Gallbladder (tissue), 1 donor: ENCODE measurements around a stretch of chr3.

DNA sequence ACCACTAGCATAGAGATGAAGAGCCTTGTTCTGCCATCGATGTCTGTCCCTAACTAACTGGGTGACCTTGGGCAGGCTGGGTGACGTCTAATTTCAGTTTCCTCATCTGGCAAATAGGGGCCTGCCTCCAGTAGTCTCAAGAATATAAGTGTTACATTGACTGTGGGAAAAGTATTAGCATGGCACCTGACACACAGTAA lies 5.0 kb downstream of the MITF start:
- PRO-cap, result no peak

- PRO-cap, result no peak
Observed at GRCh38 chr3:70803904-70804134, 491.4 kb upstream of the MDFIC2 start.

DNA sequence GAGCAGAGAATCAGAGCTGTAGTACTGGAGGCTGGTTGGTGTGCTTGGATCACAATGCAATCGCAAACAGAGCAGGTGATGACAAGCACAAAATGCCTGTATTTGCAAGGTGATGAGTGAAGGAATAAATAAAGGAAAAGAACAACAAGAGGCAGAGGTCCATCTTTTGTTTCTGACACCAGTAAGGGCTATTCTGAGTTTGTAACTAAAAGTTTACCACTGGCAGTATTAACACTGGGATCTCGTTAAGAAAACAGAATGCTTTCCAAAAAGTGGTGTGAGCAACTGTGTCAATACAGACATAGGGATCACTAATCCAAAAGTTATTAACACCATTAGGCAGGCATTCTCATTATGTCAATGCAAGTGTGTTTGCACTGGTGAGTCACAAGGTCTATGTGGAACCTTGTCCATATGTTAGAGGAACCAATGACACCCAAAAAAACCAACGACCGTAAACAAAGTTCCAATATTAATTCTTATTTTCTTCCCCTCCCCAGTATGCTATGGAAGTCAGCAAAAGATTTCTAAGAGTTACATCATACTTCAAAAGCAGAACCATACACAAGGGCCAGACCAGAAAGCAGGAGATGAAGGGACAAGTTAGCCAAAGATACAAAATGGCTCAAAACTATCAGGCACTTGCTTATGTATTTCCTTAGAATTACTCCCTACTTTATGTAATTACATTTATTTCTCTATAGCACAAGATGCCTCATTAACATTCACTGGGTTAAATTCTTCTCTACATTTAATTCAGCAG lies 556.5 kb downstream of the FOXP1 start:
- PRO-cap, result no peak

DNA sequence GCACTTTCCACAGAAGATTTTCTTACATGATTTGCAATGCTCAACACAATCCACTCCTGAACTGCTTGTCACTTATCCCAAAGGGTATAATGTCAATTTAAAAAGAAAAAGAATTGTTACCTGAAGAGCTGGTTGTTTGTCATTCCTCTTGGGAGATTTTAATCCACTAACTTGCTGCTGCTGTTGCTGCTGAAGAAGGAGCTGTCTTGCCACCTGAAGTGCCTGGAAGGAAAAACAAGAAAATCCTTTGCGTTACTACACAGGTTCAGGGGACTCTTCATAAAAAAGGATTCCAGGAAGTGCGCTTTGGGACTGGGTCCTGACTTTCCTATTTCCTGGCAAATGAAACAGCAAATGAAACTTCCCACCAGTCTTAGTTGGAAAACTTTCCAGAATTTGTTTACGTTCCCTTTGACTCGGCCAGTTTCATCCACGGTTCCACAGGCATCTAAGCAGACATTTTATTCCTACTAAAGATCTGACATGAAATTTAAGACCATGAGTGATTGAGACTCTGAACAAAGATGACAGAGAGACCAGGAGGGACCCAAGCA lies 471.0 kb downstream of the FOXP1 start:
- PRO-cap, result no peak

DNA sequence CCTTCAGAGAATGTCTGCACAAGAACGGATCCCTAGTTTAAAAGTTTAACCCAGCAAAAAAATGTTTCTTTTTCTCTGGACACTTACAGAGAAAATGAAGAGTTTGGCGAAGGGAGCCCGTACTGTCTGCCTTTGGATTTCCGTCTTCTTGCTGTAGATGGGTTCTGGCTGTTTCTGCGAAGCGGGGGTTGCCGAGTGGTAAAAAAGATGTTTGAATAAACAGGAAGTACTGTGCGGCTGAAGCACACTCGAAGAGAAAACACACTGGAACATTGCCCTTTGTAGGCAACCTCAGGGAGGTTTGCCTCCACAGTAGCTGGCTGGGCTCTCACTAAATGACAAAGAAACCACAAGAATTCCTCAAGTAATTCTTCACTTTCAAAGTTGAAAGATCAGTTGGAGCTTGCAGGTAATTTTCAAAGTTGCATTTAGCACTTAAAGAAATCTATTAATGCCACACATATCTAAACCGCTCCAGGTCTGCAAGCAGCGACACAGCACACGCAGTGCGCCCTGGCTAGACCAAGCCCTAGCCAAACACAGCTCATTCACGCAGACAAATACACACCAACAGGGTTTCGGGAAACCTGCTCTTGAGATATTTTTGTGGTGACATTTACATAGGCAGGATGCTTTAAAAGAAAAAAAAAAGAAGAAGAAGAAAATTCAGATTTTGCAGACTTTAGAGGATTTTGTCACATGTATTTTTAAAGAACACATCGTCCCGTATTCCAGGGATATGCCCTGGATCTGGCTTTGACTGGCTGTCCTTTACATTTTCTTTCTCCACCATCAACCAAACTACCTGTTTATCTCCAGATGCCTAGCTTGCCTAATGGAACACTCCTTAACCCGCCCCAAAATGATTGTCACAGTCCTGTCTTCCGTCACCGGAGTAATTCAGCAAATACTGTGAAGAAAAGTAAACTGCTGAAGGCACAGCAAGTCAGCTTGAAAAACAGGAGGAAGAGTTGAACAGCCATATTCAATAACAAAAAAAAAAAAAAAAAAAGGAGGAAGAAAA lies 452.8 kb downstream of the FOXP1 start:
- PRO-cap, result bidirectional peak, plus-strand start at position 282 of the sequence, minus-strand start at position 176 of the sequence; bidirectional peak, plus-strand start at position 547 of the sequence, minus-strand start at position 531 of the sequence

GRCh38 chr3:71142889-71143280 lies 440.6 kb downstream of the FOXP1 start:
- PRO-cap, result no peak

DNA sequence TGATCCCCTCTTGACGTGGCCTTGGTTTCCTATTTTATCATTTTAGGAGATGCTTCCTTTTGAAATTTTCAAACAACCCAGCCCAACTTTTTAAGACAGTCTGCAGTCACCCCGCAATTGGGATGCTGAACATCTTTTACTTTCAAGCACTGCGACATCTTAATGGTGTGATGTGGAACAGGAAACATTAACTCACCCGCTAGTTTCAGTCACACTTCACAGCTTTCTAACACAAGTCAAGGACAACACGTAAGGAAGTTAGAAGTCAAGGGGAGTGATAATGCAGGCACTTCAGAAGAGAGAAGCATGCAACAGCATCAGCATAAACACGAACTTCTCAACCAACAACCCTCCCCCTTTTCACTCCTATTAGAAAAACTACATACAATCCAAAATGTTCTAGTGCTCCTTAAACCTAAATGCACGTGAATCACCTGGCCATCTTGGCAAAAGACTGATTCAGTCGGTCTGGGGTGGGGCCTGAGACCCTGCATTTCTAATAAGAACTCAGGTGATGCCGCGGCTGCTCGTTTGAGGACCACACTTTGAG lies 161.5 kb downstream of the FOXP1 start:
- PRO-cap, result no peak

DNA sequence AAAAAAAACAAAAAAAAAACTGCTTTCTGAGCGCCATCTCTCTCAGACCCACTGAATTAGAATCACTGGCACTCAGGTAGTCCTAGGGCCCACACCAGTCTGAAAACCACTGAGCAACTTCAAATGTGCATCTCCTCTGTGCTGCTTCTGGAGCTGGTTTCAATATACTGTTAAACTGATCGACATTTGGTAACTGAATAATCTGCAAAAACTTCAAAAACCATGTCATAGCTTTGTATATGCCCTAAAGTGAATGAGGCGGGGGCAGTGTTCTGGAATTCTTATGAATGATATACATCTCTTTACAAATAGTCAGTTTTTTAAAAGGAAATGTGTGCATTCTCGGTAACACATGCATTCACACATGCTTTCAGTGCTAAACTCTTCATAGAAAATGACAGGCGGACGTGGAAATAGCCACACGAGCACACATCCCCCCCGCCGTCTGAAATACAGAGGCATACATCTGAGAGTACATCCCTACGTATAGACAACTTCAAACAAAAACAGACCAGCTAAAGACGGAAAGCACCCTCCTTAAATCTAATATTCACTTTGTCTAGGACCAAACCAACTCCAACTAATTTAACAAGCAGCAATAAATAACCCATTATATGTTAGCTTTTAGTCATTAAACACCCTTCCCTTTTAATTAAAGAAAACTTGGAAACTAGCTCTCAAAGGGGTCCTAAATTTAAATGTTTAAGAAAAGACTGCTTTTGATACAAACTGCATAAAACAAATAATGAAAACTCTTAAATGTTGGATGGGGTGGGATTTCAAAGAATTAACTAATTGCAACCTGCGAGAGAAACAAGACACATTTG lies 128.5 kb downstream of the FOXP1 start:
- PRO-cap, result no peak

GRCh38 chr3:71497818-71498731 lies 85.5 kb downstream of the FOXP1 start:
- PRO-cap, result no peak

GRCh38 chr3:71723583-71724074 lies 1.6 kb downstream of the EIF4E3 start:
- PRO-cap, result no peak

GRCh38 chr3:71726155-71726764 lies 1.1 kb upstream of the EIF4E3 start:
- PRO-cap, result unidirectional peak, minus-strand start at chr3:71726313

DNA sequence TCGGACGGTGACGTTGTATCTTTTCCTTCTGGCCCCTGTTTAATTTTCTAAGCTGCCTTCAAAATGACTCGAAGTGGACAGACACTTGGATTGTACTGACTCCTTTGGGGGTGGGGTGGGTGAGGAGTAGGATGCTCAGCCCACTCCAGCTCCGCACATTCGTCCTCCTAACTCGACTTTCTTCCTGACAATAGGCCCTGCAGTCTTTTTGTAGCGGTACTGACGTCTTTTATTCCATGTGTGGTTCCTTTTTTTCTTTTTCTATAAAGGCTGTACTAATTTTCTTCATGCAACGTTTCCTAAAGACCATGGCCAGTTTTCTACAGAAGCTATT lies 1.5 kb downstream of the GPR27 start:
- PRO-cap, result no peak

DNA sequence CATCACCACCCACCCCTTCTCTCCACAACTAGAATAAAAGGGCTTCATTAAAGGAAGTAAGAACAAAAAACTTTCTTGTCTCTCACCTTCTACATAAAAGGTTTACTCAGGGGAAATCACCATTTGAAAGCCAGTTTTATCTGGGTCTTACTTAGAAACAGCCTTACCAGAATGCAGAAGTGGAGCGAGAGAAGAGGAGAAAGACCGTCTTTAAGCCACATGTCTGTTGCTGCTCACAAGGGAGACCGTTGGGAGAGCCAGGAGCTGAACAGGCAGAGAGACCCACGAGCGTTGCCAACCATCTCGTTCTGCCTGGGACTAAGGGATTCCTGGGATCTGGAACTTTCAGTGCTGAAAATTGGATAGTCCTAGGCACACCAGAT lies 350.1 kb upstream of the PROK2 start:
- PRO-cap, result no peak

GRCh38 chr3:72138996-72139238 lies 354.0 kb upstream of the PROK2 start:
- PRO-cap, result no peak

- PRO-cap, result no peak
Observed at GRCh38 chr3:72153580-72154017, 368.7 kb upstream of the PROK2 start.

GRCh38 chr3:72171546-72171964 lies 386.6 kb upstream of the PROK2 start:
- PRO-cap, result no peak

- PRO-cap, result no peak
Observed at GRCh38 chr3:72176375-72176959, 391.5 kb upstream of the PROK2 start.

- PRO-cap, result no peak
Observed at GRCh38 chr3:72269910-72270479, 485.0 kb upstream of the PROK2 start.

DNA sequence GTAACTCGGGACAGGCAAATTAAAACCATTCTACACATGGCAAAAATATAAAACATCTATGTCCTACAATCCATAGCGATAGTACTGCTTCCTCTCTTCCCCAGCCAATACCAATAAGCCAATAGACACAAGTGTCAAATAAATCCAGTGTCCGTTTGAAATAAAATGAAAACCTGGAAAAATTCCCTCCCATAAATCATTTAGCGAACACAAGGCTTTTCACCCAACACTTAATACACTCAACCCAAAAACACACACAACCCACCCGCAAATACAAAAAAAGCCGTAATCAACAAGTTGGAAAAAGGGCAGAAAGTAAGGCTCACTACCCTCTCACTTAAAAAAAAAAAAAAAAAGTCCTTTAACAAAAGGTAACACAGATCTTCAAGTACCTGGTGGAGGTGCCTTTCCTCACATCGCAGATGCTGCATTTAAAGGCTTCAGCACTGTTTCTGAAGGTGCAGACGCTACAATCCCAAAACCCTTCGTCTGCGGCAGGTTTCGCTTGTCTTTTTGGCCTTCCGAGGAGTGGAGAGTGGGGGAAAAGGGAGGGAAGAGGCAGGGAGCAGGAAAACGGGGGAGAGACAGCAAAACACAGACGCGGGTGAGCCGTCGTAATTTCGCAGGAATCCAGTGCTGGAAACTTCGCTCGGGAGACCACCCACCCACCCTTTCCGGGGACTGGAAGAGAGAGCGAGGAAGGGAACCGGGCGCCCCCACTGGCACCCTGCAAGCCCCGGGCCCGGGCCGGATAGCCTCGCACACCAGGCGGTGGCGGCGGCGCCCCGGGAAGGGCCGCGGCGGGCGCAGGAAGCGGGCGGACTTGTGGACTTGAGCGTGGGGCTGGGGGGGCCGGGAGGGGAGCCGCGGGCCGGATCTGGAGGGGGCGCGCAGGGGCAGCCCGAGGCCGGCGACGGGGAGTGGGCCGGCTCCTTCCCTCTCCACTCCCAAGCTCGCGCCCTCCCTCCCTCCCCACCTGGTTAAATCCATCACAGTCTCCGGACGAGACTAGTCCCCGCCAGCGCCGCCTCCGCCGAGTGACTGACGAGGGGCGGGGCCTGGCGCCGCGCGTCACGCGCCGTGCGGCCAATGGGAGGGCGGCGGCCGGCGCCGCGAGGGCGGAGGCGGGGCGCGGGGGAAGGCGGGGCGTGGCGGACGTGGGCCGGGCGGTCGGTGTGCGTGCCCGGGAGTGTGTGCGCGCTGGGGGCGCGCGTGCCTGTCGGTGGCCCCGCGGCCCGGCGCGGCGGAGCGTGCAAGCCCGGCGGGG lies 401.7 kb downstream of the SHQ1 start:
- PRO-cap, result bidirectional peak, plus-strand start at position 904 of the sequence, minus-strand start at position 735 of the sequence; bidirectional peak, plus-strand start at position 1,189 of the sequence, minus-strand start at position 1,010 of the sequence

GRCh38 chr3:72721730-72722017 lies 126.6 kb downstream of the SHQ1 start:
- PRO-cap, result no peak